Mesothelial cell of epicardium (in vitro differentiated cells): Measurements from ENCODE around the genes RSAD1 and CACNA1G.

GRCh38 chr17:50478620-50479197 lies at the start of gene RSAD1:
RSAD1 (plus strand) TSS chr17:50478860.
- PRO-cap, result no peak

- PRO-cap, result no peak
Observed at GRCh38 chr17:50482436-50483003, 3.9 kb downstream of the RSAD1 start.

DNA sequence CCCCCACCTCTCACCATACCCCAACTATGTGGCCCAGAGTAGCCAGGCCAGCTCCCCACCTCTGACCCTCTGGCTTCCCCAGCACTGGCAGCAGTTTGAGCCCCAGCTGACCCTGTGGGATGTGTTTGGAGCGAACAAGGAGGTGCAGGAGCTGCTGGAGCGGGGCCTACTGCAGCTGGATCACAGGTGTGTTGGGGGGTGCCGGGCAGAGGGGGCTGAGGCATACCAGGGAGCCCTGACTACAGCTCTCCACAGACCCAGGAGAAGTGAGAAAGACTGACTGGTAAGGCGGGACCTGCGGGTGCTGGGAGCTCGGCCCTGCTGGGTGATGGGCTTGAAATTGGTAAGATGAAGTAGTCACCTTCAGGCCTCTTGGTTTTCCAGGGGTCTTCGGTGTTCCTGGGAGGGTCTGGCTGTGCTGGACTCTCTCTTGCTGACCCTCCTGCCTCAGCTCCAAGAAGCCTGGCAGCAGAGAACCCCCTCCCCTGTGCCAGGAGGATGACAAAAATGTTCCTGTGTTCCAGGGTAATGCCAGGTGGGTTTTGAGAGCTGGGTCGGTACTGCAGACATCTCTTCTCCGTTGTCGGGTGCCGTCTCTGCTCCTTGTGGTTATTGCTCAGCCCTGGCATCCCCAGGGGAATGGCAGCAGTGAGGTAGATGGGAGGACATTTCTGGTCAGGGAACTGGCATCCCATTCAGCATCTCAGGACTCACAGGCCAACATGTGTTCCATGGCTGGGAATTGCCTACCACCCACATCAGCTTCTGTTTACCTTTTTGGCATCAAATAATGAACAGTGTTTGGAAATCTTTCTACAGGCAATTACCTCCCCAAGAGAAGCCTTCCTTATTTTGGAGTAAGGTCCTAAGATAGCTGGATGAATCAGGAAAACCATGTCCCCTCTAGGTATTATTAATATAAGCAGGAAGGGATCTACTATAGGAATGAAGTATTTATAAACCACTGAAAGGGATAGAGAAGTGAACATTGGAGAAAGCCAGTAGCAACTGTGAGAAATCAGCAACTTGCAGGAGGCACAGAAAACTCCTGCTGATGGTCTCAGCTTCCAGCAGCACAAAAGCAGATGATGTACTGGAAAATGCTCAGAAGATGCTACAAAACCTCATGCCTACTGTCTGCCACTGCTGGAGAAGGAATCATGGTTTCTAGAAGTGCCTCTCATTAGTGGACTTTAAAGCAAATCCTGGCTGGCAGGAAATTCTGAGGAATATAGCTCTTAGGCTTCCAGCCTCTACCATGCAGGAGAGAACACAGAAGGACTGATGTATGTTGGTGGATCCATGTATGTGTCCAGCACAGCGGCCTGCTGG lies 6.2 kb downstream of the RSAD1 start:
- PRO-cap, result no peak

DNA sequence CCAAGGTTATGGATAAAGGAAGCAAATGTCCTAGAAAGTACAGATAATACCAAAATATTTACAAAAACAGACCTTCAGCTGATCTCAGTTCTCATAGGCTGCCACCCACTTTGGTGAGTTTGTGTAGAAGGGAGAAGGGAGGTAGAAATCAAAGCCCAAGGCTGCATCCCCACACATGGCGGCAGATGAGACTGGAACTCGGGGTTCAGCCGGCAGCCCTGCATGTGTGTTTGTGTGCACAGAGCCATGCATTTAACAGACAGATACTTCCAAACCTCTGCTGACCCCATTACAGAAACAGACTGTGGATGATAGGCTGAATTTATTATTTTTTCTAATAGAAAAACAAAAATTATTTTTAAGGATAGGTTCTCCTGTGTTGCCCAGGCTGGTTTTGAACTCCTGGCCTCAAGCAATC lies 5.5 kb downstream of the MYCBPAP start:
- PRO-cap, result no peak

DNA sequence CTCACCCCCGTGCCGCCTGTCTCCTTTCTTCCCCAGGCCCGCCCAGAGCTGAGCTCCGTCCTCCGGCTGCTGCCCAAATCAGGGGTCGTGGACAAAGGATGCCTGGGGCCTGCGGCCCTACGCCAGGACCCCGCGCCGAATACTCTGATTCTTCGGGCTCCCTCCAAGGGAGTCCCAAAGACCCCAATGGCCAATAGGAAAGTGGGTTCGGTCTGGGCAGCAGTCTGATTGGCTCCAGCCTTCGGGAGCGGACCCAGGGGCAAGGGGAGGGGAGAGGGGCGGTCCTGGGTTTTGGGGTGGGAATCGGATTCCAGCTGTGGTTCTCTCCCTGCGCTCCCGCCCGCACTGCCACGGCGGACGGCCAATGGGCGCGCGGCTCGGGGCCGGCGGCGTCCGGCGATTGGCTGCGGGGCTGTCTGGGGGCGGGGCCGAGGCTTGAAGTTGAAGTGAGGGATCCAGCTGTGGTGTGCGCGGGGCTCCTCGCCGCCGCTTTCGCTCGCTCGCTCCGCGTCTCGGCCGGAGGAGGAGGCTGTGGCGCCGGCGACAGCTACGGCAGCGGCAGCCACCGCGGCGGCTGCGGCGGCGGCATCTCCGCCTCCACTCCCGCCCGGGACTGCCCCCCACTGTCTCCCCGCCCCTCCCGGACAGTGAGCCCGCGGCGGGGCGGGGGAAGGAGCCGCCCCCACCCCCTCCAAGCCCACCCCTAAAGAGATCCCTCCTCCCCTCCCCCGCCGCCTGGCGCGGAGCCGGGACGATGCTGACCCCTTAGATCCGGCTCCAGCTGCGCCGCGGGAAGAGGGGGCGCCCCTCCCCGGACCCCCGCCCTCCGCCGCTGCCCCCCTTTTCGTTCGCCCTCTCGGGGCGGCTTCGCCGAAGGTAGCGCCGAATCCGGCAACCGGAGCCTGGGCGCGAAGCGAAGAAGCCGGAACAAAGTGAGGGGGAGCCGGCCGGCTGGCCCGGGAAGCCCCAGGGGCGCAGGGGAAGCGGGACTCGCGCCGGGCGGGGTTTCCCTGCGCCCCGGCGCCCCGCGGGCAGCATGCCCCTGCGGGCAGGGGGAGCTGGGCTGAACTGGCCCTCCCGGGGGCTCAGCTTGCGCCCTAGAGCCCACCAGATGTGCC lies at the start of gene CACNA1G:
CACNA1G (plus strand) TSS at position 467 of the 1,118 bp plus-strand sequence.
- PRO-cap, result no peak

- PRO-cap, result no peak
Observed at GRCh38 chr17:50625936-50626700, 8.6 kb upstream of the ABCC3 start.

GRCh38 chr17:50745143-50746098 lies 21.9 kb downstream of the ANKRD40CL start:
- PRO-cap, result no peak

GRCh38 chr17:50864595-50865910 lies 1.1 kb downstream of the TOB1 start:
- PRO-cap, result no peak

DNA sequence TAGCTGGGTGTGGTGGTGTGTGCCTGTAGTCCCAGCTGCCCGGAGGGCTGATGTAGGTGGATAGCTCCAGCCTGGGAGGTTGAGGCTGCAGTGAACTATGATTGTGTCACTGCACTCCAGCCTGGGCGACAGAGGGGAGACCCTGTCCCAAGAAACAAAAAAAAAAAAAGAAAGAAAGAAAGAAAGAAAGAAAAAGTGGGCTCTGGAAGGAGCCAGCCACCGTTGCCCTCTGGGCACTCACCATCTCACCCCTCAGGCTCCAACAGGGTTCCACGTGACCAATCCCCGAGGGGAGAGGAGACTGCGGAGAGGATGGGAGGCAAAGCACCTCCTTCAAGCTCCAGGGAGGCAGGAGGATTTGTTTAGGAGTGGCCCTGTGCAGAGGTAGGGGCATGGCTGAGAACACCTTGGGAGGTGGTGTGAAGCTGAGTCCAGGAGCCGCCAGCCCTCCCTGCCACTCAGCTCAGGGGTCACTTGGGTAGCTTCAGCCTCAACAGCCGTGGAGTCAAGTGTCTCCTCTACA lies 87.4 kb upstream of the TOB1 start:
- PRO-cap, result no peak

DNA sequence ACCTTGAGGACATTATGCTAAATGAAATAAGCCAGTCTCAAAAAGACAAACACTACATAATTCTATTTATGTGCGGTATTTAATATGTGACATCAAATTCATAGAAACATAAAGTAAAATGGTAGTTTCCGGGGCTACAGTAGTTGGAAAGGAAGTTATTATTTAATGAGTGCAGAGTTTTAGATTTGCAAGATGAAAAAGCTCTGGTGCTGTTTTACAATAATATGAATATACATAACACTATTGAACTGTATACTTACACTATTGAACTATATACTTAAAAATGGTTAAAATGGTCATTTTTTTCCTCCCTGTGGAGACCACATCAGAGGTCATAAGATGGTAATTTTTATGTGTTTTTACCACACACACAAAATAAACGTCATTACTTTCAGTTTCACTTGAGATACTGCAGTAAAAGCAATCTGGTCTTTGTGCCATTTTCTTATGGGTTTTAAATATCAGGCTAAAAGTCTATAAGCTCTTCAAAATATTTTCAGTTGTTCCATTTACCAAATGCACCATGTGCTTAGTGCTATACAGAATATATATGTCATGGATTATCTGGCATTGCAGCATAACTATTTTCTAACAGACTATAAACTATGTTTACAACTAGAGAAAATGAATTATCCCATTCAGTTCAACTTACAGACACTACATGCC lies 90.9 kb downstream of the SPAG9 start:
- PRO-cap, result no peak

DNA sequence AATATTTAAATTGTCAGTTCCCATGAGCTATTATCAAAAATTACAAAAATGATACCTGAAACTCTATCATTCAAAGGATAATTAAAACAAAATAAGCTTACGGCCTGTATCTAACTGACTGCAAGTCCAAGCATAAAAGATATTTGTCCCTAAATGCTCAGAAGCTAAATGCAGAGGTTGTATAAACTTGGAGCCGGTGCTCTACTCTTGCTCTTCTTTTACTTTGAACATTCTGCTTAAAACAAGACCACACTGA lies 74.7 kb downstream of the SPAG9 start:
- PRO-cap, result no peak

DNA sequence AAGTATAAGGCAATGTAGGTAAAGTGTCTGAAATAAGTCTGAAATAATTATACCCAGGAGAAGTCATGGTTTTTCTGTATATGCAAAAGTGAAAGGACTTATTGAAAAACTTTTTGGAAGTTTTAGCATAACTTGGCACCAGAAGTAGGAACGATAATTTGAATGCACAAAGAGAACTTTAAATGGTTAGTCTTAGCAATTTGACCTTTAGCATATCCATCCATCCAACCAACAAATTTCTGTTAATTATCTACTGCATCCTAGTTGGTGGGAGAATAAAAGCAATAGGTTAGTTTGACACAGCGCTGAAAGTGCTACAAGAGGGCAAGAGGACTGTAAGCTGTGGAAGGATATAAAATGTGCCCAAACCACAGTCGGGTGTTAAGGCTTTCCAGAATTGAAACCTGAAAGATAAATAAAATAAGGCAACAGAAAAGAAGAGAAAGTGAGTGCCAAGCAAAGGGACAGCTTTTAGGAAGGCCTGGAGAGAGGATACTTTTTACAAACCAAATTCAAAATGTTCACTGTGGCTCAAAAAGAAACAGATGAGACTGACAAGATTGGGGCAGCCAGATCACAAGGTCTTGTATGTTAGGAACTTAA lies 17.6 kb downstream of the SPAG9 start:
- PRO-cap, result no peak

DNA sequence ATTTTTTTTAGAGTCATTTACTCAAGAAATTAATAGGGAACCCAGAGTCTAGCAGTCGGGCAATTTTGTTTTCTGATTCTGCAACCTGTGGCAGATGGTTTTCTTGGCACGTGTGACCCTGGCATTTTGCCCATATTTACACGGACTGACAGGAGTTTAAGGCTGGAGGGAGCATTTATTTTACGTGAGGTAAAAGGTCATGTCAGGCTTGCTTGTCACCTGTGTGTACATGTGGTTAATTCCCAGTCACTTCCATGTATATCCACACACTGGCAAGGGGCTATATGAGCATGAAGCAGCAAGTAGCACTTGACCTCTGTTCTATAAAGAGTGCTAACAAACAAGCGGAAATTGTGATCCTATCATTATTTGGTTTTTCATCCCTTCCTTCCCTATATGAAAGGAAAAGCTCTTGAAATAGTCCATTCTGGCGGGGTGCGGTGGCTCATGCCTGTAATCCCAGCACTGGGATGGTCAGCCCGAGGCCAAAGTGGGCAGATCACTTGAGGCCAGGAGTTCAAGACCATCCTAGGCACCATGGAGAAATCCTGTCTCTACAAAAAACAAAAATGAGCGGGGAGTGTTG lies 2.2 kb downstream of the SPAG9 start:
- PRO-cap, result no peak

DNA sequence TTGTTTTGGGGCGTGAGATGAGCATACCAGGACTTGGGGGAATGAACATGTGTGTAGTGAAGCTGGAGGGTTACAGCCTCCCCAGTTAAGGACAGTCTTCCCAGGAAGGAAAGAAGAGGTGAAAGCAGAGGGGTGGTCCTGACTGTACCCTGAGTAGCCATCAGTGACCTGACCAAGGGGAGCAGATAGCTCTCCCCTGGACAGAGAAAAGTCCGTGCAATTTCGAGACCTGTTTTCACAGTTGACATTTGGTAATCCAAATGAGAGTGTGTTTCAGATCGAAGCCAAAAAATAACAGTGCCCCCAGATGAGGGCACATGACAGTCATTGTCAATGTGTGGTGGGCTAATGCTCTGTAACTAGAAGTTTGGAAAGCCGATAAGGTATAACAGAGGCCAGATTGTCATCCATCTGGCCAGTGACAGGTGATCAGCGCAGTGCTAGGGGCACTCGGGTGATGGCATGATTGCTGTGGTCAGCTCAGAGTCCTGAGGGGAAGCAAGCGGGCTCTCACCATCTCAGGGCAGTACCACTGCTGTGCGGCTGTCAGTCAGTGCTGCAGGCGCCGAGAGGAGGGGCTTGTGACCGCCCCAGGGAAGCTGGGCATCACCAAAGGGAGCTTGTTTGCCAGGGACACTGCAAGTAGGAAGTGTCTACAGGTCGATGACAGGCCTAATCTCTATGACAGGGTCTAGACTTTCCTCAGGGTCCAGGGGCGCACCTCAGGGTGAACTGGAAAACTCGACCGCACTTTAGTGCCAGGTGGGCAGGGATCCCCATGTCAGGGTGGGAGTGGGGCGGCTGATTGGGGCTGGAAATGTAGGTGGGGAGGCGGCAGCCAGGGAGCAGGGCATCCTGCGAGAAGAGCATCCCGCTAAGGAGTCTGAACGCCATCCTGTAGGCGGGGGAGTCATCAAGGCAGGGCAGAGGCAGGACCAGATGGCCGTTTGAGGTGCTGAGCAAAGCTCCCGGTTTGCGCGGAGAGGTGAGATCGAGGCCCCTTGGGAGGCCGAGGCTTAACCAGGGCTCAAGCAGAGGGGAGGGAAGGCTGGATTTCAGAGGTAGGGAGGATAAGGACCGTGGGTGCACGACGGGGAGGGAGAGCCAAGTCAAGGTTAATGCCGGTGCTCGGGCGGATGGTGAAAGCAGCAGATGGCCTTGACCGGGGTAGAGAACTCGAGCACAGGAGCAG lies 895 bp upstream of the NME2 start:
- PRO-cap, result no peak

DNA sequence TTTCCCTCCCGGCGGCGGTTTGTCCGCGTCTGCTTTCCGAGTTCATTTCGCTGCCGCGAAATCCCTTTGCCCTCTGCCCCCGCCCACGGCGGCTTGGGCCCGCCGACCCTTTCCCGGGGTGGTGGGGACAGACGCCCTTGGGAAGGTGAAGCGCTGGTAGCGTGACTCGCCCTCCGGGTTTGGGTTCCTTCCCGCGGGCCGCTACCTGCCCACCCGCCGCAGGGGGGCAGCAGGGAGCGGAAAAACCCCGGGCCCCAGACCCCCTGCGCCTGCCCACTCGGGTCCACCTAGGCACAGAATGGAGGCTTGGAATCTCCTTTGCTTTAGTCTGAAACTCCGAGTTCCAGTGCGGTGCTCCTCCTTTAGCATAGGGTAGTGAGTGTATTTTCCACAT lies 793 bp downstream of the NME2 start:
- PRO-cap, result no peak

- PRO-cap, result bidirectional peak, plus-strand start at chr17:51261052, minus-strand start at chr17:51260928; unidirectional peak, minus-strand start at chr17:51261108
Observed at GRCh38 chr17:51260663-51261378, 475 bp downstream of the UTP18 start.

DNA sequence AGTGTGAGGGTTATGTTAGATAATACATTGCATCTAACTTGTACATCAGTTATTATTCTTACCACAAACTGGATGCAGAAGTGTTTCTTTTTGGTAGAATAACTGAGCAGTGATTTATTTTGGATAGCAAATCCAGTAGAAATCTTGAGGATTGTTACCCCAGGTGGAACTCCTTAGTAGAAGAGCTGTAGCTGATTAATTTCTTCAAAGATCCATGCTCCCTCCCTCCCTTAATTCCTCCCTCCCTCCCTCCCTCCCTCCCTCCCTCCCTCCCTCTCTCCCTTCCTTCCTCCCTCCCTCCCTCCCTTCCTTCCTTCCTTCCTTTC lies 337.8 kb downstream of the CA10 start:
- PRO-cap, result no peak

- PRO-cap, result no peak
Observed at GRCh38 chr17:52132793-52133205, 25.7 kb downstream of the CA10 start.

DNA sequence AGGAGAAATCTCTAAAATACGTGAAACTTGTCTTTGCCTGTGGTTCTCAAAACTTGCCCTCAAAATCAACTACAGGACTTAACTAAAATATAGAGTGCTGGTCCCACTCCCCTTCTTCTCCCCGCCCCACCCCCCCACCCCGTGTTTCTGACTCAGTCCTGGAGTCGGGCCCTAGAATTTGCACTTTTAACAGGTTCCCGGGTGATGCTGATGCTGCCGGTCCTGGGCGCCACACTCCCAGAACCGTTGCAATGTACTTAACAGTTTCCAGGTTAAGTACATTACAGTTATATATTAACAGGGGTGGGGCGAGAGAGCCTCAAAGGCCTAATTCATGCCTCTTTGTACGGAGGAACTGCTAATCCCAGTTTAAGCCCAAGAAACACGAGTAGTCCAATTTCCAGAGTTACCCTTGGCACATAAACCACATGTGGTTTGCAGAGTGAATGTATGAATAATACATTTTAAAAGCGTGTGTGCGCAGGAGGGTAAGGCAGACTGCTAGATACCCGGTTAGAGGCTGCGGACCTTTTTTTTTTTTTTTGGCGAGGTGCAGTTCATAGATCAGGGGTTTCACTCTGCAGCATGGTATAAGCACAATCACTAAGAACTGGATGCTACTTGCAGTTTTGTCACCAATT lies 866 bp downstream of the COX11 start:
- PRO-cap, result no peak

- PRO-cap, result no peak
Observed at GRCh38 chr17:55166516-55166944, 98.2 kb upstream of the HLF start.